Vein endothelial cell (primary cell): Measurements from ENCODE around the gene TIPRL.

- CAGE, long polyA plus RNA: no peak
Measured at GRCh38 chr1:167328774-167329578, 108.3 kb downstream of the POU2F1 start.

- CAGE, long polyA plus RNA: no peak
Measured at GRCh38 chr1:167477499-167477901, 40.8 kb downstream of the CD247 start.

DNA sequence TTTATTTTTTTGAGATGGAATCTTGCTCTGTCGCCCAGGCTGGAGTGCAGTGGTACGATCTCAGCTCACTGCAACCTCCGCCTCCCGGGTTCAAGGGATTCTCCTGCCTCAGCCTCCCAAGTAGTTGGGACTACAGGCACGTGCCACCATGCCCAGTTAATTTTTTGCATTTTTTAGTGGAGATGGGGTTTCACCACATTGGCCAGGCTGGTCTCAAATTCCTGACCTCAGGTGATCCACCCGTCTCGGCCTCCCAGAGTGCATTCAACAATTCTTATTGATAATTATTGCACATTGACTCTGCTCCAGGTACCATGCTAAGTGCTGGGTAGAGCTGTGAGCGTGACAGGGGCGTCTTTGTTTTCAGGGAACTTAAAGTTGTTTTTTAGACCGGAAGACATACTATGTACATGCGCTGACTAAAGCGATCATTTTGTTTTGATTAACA is 4.2 kb downstream of the CD247 start:
- CAGE, long polyA plus RNA: no peak

GRCh38 chr1:167669450-167670157 is 39.6 kb downstream of the RCSD1 start:
- CAGE, long polyA plus RNA: no peak

DNA sequence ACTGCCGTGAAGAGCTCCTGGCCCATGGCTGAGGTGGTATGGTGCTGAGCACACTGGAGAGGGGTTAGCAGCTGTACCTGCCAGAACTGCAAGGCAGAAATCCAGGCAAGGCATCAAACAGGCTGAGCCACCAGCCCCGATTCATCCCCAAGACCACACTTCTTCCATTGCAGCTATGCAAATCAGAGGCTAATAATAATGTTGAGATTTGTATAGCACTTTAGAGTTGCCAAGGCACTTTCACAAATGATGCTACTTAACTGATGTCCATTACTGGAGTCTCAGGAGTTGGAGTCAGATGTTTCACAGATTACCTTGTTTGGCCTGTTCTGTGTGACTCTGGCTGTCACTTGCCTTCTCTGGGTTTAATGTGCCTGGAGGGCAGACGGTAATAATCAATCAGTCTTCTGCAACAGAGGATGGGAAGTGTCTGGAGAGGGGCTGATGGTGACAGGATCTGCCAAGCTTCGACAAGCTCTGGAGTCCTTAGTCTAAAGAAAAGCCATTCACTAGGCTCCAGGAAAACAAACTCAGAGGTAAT is 40.8 kb upstream of the MPZL1 start:
- CAGE, long polyA plus RNA: no peak

DNA sequence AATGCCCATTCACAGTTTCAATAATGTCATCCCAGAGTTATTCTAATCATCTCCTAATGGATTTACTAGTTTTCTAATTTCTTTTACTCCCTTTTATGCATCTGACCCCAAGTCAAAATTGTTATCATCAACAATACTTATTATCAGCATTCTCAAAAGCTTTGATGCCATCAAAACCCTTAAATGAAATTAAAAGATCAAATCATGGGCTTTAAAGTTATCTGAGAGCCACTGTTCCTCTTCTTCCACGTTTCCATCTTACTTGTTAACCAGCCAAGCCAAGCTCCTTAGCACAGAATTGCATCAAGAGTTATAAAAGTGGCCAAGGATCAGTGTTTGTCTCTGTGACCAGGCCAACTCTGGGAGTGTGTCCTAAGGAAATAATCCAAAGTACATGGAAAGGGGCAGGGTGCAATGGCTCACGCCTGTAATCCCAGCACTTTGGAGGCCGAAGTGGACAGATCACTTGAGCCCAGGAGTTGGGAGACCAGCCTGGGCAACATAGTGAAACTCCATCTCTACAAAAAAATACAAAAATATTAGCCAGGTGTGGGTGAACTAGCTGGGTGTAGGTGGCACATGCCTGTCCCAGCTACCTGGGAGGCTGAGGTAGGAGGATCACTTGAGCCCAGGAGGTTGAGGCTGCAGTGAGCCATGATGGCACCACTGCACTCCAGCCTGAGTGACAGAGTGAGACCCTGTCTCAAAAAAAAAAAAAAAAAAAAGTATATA is 10.0 kb upstream of the MPZL1 start:
- CAGE, long polyA plus RNA: no peak

GRCh38 chr1:167719555-167720642 is 1.9 kb upstream of the MPZL1 start:
- CAGE, long polyA plus RNA: no peak

DNA sequence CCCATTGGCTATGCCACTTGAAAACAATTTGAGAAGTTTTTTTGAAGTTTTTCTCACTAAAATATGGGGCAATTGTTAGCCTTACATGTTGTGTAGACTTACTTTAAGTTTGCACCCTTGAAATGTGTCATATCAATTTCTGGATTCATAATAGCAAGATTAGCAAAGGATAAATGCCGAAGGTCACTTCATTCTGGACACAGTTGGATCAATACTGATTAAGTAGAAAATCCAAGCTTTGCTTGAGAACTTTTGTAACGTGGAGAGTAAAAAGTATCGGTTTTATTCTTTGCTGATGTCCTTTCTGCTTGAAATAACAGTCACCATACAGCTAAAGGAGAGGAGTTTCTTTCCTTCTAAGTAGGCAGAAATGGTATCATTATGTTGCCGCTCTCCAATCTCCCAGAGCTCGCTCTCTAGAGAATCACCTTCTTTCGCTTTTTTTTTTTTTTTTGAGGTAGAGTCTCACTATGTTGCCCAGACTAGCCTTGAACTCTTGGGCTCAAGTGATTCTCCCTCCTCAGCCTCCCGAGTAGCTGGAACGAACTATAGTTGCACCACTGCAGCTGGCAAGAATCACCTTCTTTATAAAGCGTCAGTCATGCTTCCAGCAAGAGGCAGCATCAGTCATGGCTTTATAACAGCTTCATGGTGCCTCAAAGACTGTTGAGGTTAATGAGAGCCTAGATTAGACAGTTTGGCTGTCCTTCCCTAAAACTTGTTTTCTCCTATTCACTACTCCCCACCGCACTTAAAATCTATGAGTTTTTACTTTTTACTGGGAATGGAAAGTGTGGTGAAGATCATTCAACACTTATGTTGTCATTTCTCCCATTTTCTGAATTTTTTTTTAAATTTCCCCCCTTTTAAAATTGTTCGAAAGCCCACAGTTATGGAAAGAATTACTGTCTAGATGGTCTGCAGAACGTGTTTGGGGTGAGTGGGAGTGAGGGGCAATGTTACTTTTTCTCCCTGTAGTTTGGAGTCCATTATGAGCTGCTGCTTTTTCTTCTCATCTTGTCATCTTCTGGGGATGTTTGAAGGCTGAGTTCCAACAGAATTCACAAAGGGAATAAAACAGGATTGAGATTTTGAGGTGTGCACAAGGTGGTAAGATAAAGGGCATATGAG is 67.0 kb downstream of the MPZL1 start:
- CAGE, long polyA plus RNA: no peak

DNA sequence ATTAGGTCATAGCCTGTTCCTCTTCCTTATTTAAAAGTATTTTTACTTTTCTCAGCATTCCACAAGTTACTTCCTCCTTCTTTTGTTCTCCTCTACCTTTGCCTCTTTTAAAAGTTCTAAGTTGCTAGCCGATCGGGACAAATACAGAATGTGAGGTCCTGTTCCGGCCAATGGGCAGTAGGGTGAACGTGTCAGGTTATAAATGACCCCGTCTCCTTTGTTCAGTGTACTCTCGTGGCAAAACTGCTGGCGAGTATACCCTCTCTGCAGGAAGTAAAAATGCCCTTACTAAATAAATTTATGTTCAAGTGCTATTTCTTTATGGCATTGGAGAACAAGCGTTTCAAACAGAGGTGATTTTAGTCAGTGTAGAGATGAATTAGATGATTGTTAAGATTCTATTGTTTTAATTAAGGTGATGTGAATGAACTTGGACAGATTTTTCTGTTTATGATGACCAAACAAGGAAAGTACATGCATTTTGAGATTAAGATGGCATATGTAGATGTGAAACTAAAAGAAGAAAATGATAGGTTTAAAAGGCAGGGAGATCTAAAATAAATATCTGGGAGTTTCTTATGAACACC is 2.4 kb downstream of the ADCY10 start:
- CAGE, long polyA plus RNA: no peak

DNA sequence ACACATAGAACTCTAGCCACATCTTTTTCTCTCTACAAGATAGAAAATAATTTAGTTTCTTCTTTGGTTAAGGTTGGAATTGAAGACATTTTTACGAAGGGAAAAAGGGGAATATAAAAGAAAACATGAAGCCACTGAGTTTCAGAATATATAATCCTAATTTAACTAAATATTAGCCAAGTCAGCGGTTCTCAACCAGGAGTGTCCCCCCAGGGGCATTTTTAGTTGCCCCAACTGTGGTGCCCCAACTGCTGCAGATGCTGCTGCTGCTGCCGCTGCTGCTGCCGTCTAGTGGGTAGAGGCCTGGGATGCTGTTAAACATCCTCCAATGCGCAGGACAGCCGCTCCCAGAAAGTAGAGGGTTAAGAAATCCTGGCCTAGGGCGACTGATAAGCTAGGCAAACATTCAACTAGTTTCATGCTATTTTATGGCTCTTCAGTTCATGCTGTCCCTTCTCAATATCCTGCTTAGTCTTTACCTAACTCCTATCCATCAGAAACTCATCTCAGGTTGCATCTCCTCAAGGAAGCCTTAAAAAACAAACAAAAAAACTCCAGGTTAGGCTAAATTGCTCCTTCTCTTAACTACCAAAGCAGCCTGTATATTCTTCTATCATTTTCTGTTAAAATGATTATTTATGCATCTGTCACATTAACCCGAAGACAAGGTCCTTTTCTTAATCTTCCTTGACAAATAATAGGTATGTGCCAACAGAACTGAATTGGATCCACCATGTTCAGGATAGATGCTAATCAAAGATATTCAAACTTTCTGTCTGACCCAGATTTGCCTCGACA is 9.9 kb upstream of the DCAF6 start:
- CAGE, long polyA plus RNA: no peak

DNA sequence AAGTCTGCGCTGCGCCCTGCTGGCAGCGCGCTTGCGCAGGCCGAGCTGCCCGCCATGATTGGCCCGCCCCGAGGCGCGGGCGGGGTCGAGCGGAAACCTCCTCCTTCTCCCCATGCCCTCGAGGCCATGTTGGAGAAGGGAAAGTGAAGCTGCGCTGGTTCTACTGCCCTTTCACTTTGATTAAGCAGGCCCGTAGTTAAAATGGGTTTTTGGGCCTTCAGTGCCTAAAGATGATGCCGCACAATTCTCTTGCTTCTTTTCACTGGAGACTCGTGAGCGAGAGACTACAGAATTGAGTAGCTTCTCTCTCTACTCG is 390 bp upstream of the DCAF6 start:
- CAGE, long polyA plus RNA: no peak

GRCh38 chr1:167973883-167974237 is 37.0 kb upstream of the MPC2 start:
- CAGE, long polyA plus RNA: no peak

DNA sequence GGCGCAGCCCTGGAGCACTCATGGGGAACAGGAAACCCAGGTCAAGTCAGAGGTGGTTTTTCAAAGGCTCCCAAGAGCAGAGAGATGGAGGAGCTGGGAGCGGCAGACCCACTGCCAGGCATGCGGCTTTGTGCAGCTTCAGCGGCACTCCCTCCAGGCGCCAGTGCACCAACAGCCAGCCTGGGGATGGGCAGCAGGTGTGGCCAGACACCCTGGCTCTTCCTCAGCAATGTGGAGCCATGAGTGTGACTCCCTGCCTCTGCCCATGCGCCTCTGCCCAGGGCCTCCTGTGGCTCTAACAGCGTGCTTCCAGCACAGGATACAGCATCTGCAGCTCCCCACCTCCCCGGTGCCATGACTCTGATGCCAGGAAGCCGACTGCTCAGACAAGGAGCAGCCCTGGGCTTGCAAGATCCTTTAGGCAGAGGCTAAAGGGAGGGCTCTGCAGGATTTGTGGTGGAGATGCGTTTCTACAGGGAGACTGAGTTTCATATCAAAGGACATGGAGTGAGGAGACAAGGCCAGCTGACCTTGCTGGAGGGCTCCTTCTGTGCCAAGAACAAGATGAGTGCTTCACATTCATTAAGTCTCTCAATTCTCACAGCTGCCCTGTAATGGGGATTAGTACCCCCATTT is 47.1 kb downstream of the GPR161 start:
- CAGE, long polyA plus RNA: no peak

DNA sequence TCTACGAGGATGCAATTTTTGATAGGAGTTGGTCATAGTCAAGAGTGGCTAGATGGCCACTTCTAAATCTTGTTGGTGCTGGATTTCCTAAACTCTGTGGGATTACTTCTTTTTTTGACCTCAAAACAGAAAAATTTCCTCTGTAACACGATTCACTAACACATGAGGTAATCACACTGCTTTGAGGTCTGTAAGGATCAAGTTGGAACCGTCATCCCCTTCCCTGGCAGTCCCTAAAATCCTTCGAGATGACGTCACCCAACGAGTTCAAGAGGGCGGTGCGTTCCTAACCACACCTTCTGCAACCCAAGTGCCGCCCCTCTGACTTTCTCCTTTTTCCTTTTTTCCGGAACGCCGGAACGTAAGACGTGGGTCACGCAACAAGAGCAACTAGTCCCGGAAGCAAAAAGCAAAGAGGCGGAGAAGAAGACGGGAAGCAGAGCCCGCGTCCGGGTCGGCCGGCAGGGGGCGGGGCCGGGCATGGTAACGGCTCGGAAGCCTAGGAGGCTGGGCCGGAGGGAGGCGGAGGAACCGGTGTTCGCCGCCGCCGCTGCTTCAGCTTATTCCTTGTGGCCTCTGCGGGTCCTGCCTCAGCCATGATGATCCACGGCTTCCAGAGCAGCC is at the start of gene TIPRL:
Gene TIPRL, plus strand, starts transcription at position 481 of the 624 bp plus-strand sequence.
- CAGE, long polyA plus RNA: no peak

DNA sequence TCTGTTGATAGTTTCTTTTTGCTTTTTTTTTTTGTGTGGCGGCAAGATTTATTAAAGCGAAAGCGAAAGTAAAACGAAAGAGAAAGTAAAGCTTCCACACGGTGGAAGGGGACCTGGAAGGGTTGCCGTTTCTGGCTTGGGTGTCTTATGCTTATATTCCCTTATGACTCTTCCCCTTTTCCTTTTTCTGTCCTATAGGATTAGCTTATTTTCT is 67.7 kb downstream of the TBX19 start:
- CAGE, long polyA plus RNA: no peak

DNA sequence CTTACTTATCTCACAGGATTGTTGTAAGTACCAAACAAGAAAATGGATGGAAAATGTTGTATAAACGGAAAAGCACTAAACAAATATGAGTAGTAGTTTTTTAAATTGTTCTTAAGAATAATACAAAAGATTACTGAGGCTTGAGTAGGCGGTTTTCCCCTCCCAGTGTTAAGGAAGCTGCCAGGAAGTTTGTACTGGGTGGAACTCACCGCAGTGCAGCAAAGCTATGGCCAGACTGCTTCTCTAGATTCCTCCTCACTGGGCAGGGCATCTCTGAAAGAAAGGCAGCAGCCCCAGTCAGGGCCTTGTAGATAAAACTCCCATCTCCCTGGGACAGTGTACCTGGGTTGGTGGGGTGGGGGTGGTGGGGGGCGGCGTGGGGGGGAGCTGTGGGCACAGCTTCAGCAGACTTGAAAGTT is 58.8 kb downstream of the XCL2 start:
- CAGE, long polyA plus RNA: no peak

GRCh38 chr1:168551687-168552267 is 8.0 kb upstream of the XCL2 start:
- CAGE, long polyA plus RNA: no peak

GRCh38 chr1:169103034-169104075 is 3.1 kb upstream of the ATP1B1 start:
- CAGE, long polyA plus RNA: no peak

- CAGE, long polyA plus RNA: no peak
Measured at GRCh38 chr1:169105305-169106260, 907 bp upstream of the ATP1B1 start.

GRCh38 chr1:169119271-169119673 is 12.8 kb downstream of the ATP1B1 start:
- CAGE, long polyA plus RNA: no peak